Metanephros (tissue), 2 donors: ENCODE data around the genes OR1D5, OR1D2, TRPV1 and EMC6.

- RAMPAGE, long total RNA: no peak
These were observed 2.8 kb downstream of the METTL16 start for GRCh38 chr17:2508713-2509405.

DNA sequence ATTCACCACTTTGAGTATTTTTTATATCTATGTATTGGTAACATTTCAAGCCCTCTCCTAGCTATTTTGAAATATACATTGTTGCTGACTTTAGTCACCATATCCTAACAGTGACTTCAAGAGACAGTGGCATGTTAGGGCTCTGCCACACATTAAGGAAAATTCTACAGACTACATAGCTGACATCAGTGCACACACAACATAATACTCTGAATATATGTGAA is 1.5 kb downstream of the METTL16 start:
- RAMPAGE, long total RNA: no peak

GRCh38 chr17:2530911-2531834 is 19.5 kb upstream of the METTL16 start:
- RAMPAGE, long total RNA: no peak

DNA sequence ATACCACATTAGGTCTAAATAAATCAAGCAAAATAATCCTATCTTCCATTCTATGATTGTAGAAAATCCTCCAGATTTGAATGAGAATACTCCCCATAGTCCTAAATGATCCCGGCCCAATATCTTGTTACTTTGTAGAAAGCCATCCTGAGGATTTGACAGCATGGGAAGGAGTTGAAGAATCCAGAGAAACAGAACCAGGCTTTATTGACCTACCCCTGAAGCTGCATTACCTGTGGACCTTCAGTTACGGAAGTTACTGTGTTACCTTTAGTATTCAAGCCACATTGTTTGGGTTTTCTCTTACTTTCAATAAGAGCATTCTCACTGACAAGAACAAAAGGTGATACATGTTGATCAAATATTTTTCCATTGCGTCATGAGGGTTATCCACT is 28.8 kb upstream of the PAFAH1B1 start:
- RAMPAGE, long total RNA: no peak

- RAMPAGE, long total RNA: no peak
These were observed 3.9 kb downstream of the CLUH start for GRCh38 chr17:2707615-2708160.

DNA sequence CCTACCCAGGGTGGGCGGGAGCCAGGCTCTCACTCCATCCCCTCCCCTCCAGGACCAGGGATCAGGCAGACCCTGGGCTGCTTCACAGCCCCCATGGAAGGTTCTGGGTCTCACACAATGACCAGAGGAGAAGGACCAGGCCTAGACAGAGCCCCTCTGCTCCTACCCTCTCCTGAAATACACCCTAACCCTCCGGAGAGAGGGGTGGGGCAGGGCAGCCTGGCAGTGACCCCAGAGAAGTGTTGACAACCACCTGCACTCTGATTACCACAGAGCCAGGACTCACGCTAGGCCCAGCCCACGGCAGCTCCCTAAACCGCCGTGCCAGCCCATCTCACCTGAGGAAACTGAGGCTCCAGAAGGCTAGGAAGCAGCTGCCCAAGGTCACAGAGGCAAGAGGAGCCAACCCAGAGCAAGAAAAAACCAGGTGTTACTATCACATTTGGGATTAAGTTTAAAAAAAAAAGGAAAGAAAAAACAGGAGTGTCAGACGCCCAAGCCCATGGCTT is 3.3 kb downstream of the CLUH start:
- RAMPAGE, long total RNA: no peak

DNA sequence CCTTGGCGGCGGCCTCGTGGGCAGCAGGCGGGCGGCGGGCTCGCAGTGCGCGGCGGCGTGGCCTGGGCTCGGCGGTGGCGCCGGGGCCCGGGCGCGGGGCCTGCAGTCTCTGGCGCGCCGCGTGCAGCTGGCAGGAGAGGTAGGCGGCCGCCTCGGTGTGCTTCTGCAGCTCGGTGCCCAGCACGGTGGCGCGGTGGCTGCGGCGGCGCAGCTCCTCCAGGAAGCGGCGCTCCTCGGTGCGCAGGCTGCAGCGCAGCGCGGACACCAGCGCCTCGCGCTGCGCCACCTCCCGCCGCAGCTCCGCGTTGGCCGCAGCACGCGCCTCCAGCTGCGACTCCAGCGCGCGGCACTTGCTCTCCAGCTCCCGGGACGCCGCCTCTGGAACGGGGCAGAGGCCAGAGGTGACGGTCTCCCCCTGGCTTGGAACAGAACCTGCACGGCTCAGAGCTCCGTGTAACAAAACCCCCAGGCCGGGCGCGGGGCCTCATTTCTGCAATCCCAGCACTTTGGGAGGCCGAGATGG is 13.1 kb upstream of the CLUH start:
- RAMPAGE, long total RNA: no peak

GRCh38 chr17:2853271-2854326 is 57.4 kb downstream of the RAP1GAP2 start:
- RAMPAGE, long total RNA: no peak

DNA sequence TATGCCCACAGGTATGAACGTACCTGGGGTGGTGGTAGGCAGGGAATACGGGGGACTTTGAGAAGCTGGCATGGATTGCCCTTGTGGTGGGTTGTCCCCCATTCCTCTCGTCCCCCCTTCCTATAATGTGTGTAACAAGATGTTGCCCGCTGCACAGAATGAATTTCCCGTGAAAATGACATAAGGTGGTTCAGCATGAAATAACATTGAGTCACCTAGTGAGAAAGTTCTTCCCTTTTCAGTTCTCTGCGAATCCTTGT is 58.8 kb downstream of the RAP1GAP2 start:
- RAMPAGE, long total RNA: no peak

DNA sequence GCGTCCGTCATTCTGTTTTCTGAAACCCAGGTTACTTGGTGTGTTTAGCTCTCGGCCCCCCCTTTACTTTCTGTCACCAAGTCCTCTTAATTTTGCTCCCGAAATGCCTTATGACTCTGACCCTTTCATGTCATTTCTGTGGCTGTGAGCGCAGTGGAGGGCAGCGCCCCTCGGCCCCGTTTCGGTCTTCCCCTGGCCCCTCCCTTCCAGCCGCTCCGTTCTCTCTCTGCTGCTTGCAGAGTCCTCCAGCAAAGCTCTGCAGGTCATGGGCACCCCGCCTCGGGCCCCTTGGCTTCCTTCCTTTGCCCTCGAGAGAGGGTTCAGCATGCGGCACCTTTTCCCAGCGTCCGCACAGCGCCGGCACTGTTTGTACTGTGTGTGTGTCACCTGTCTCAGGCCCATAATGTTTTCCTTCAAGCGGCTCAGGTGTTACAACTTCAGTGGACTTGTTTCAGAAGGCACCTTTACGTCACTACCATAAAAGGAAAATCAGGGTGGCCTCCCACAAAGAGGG is 98.5 kb downstream of the RAP1GAP2 start:
- RAMPAGE, long total RNA: no peak

GRCh38 chr17:3017767-3018400 is 45.5 kb downstream of the OR1D5 start:
- RAMPAGE, long total RNA: no peak

DNA sequence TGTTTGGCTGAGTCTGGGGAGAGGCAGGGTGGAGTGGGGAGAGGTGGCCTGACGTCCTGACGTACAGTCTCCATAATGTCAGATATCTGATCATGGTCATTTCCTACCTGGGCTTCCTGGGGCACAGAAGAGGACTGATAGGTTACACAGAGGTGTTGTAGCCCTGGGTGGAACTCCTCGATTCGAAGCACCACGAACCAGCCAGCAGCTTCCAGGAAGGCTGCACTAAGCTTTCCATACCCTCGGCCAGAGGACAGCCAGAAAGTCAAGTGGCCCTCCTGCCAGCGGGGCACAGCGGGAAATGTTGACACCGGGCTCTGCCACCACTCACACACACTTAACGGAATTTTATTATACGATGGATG is 34.0 kb downstream of the OR1D5 start:
- RAMPAGE, long total RNA: no peak

DNA sequence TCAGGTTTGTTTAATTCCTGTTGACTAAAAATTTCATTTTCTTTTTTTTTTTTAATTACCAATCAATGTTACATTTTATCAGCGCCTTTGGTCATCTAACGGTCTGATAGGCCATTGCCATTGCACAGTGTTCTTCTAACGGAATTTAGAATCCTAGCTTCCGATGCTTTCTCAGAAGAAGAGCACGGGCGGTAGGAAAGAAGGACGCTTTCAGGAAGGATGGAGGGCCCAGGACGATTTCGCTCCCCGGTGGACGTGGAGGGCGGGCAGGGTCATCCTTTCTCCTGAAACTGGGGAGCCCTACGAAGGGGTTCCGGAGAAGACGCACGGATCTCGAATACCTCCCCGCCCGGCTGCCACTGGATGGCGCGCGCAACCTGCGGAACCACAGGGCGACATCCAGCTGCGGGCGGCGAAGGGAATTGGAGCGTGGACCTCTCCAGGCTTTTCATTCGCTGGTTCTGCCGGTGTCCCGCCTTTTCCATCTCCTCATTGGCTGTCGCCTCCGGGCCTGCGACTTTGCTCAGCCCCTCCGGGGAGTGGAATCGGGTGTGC is 14.8 kb downstream of the OR1D5 start:
- RAMPAGE, long total RNA: no peak

GRCh38 chr17:3063507-3063977 is at the start of gene OR1D5:
OR1D5 (minus strand) TSS chr17:3063607.
- RAMPAGE, long total RNA: no peak

- RAMPAGE, long total RNA: no peak
These were observed at the start of gene OR1D2 for GRCh38 chr17:3104307-3104640. OR1D2 (minus strand) TSS chr17:3104422.

DNA sequence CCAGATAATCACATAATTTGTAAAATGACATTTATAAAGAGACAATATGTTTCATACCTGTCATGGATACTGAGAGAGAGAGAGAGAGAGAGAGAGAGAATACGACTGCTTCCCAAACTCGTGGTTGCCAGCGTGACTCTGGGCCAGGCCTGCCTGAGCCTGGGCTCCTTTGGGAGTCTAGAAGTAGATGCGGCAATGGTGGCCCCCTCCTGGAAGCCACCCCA is at the start of gene TRPV1:
TRPV1 (minus strand) TSS at position 160 of the 224 bp plus-strand sequence.
- RAMPAGE, long total RNA: no peak

DNA sequence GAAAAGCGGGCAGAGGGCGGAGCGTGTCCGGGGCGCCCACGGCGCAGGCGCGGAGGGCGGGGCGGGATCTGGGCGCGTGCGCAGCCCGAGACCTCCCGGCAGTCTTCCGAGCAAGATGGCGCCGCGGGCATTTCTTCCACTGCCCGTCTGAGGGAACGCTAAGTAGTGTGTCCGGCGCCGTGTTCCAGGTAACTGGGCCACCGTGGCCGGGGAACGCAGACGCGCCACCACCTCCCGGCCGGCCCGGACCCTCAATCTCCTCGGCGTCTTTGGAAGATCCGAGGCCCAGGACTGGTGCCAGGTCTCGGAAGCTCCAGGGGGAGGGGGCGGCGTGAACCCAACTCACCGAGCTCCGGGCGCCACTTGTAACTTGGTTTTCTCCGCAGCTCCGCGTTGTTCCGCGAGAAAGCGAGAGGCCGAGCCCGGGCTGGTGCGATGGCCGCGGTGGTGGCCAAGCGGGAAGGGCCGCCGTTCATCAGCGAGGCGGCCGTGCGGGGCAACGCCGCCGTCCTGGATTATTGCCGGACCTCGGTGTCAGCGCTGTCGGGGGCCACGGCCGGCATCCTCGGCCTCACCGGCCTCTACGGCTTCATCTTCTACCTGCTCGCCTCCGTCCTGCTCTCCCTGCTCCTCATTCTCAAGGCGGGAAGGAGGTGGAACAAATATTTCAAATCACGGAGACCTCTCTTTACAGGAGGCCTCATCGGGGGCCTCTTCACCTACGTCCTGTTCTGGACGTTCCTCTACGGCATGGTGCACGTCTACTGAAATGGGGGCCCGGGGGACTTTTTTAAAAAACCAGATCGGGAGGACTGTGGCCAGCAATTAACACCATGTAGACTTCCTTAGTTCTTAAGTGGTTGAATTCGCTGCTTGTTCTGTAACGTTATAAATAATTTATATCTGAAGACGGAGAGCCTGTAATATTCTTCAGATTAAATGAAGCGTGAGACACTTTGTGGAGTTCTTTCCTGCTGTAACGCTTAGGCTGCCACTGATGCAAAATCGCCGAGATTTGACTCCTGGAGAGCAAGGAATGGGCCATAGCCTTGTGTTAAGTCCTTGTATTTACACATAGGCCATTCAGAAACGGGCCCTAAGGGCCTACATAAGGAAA is at the start of gene EMC6:
EMC6 (plus strand) TSS at position 101 of the 1,117 bp plus-strand sequence.
- RAMPAGE, long total RNA: start-site peak on the plus strand centred at position 97 of the sequence, 100 bp wide, 31 and 40 reads in 2 replicates

GRCh38 chr17:3688821-3689217 is 7.1 kb downstream of the P2RX5 start:
- RAMPAGE, long total RNA: no peak

DNA sequence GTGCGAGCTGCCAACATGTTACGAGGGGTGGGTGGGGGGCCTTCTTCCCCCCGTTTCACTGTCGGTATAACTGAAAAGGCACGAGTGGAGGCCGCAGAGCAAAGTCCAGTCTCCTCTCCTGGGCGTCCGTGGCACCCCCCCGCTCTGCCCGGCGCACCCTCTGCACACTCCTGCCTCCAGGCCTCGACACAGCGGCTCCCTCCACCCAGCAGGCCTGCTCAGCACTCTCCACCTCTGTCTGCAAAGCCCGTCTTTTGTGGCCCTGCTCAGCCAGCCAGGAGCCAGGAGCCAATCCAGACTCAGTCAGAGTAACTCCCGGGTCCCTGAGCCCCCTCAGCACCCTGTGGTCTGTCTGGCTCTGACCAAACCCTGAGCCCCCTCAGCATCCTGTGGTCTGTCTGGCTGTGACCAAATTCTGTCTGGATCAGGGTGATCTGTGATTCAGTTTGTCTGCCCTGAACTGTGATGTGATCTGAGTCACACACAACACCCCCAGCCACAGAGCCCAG is 6.1 kb downstream of the ITGAE start:
- RAMPAGE, long total RNA: no peak

DNA sequence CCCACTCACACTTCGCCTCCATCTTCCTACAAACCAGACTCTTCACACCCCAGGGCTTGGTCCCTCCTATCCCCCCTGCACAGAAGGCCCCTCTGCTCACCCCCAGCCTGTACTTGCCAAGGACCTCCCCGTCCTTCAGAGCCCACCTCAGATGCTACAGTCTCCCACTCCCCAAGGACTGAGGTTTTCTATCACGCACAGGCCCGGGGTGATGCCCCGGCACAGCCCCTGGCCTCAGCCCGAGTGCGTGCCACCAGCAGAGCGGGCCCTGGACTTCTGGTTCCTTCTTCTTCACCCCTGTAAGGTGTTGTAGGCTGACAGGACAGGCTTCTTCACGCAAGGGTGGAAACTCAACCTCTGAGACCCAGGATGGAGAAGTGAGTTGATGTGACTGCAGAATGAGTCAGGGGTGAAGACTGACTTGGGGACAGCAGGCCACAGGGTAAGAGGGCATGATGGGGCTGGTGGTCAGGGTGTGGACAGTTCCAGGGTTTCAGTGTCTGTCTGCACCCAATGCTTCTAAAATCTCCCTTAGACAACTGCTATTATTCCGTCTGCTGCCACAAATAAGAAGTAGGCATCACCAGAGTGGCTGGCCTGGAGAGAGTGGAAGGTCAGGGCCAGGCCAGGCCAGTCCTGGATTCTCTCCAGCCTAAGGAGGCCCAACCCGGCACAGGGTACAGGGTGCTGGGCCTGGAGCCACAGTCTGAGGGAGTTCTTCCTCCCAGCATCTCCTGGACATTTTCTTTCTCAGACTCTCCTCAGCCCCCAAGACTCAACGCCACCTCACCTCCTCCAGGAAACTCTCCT is 2.4 kb downstream of the ITGAE start:
- RAMPAGE, long total RNA: no peak